ENCODE measurements around the genes MICA, APOM and CLIC1.

- RRBS, result no CpG with 5 or more reads among the region's 14 CpGs
These were observed 22.8 kb upstream of the HLA-B start for GRCh38 chr6:31379575-31380322.

DNA sequence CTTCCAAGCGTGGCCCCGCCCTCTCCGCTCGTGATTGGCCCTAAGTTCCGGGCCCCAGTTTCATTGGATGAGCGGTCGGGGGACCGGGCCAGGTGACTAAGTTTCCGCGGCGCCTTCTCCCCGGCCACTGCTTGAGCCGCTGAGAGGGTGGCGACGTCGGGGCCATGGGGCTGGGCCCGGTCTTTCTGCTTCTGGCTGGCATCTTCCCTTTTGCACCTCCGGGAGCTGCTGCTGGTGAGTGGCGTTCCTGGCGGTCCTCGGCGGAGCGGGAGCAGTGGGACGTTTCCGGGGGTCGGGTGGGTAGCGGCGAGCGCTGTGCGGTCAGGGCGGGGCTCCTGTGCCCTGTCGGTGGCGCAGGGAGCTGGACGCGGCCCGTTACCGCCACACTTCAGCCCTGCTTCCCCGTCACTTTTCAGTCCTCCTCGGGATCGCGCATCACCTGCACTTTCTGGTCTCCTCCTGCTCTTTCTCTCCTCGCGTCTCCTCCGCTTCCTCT is at the start of gene MICA:
MICA (plus strand) TSS at position 127 of the 496 bp plus-strand sequence.
- RRBS, result 3% methylated on average over 15 of the region's 44 CpGs

- RRBS, result 33% methylated on average over 7 of the region's 28 CpGs
These were observed 35.1 kb upstream of the MICB start for GRCh38 chr6:31462645-31463383.

GRCh38 chr6:31532077-31533057 is 3.6 kb downstream of the MCCD1 start:
- RRBS, result no CpG with 5 or more reads among the region's 13 CpGs

- RRBS, result no CpG with 5 or more reads among the region's 14 CpGs
These were observed 5.3 kb downstream of the MCCD1 start for GRCh38 chr6:31533956-31534647.

DNA sequence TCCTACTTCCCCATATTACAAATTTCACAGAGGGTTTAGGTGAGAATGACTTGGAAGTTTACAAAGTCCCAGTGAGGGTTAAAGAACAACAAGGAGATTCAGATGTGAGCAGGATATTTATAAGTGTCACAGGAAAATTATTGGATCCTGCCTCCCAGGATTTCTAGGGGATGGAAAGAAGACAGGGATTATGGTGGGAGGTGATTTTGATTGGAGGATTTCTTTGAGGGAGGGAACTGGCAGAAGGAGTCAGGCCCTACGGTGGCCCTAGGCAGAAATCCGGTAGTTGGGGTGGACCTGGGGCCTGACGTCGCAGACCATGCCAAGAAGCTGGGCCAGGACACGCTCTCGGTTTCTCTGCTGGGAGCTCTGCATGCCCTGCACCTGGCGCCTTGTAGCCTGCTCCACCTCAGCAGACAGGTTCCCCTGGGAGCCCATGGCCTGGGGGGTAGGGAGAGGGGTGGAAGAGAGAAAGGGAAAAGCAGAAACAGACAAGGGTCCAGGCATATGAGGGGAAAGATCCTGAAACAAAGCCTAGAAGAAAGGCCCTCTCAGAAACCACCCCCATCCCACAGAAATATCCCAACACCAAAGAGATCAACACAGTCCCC is 1.2 kb downstream of the ATP6V1G2 start:
- RRBS, result no CpG with 5 or more reads among the region's 7 CpGs

- RRBS, result no CpG with 5 or more reads among the region's 10 CpGs
These were observed 11.4 kb upstream of the LTA start for GRCh38 chr6:31560298-31561434.

DNA sequence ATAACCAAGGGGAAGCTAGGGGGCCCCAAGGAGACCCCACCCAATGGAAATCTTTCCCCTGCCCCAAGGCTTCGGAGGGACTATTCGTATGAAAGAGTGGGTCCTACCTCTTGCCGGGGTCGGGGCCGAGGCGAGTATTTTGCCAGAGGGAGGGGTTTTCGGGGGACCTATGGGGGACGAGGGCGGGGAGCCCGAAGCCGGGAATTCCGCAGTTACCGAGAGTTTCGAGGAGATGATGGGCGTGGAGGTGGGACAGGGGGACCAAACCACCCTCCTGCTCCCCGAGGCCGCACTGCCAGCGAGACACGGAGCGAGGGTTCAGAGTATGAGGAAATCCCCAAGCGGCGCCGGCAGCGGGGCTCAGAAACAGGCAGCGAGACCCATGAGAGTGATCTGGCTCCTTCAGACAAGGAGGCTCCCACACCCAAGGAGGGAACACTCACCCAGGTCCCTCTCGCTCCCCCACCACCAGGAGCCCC is 11.2 kb downstream of the PRRC2A start:
- RRBS, result no CpG with 5 or more reads among the region's 26 CpGs

GRCh38 chr6:31633611-31633927 is 13.1 kb downstream of the PRRC2A start:
- RRBS, result 93% methylated on average over 3 of the region's 7 CpGs

DNA sequence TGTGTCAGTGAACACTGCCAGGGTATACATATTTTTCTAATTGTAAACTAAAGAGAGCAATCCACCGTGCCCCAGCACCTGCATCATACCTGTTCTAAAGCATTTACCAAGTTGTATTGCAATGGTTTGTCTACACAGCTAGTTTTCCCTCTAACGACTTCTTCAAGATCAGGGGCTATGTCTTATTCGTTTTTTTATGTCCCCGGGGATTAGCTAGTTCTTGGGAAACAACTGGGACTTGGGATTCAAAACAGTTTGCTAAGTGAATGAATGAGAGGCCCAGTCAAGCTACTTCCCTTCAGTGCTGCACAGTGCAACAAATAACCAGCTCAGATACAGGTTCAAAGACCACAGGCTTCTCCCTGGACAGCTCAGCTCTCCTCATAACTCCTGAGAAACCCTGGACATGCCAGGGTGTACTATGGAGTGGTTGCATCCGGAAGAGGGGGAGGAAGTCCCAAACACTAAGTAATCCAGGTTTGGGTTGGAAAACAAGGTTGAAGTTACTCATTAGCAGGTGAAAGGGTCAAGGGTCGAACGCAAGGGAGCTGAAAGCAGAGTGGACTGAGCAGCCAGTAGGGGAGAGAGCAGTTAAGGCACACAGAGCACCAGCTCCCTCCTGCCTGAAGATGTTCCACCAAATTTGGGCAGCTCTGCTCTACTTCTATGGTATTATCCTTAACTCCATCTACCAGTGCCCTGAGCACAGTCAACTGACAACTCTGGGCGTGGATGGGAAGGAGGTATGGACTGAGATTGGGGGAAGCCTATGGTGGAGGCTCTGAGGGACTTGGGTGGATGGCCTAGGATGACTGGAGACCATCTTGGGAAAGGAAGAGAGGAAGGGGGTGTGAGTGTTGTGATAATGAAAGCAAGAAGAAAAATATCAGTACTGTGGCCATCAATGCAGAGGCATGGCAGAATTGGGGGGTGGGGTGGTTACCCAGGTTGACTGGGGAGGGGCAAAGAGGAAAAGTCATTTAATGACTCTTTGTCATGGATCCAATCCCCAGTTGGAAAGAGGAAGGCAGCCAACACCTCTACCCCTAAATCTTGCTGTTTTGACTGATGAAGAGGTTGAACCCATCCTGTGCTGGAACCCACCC is at the start of gene APOM:
APOM (plus strand) TSS at position 557 of the 1,106 bp plus-strand sequence.
- RRBS, result no CpG with 5 or more reads among the region's 8 CpGs

DNA sequence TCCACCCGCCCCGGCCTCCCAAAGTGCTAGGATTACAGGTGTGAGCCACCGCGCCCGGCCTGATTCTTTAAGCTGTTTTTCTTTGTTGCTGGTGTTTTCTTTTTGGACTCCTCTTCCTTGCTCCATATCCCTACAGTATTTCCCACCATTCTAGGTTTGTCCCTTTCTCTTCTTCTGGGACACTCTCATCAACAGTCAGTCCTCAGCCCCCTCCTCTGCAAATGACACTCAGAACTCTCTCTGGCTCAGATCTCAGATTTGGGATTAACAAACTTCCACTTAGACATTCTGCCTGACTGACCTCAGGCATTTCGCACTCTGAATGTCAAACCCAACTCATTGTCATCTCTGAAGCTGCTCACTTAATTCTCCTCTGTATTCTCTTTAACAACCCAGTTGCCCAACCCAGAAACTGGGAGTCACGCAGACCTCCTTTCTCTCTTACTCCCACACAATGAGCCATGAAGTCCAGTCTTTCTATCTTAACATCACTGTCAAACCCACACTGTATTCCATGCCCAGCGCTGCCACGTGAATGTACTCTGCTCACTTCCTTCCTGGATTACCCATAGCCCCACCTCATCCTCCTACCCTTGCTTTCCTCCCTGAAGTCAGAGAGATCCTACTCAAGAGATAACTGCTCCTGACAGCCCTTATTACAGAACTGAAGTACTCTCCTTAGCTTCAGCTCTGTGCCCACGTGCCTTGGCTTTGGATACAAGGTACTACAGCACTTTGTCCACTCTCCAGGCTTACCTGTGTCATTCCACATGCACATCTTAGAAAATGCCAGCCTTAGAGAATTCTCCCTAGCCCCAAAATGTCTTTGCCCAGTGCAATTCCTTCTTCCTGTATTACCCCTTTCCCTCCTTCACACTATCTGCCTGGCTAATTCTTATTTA is 2.6 kb downstream of the MPIG6B start:
- RRBS, result no CpG with 5 or more reads among the region's 10 CpGs

- RRBS, result 2% methylated on average over 6 of the region's 24 CpGs
These were observed at the start of gene CLIC1 for GRCh38 chr6:31736087-31736769. Gene CLIC1, minus strand, starts transcription at chr6:31736530.

DNA sequence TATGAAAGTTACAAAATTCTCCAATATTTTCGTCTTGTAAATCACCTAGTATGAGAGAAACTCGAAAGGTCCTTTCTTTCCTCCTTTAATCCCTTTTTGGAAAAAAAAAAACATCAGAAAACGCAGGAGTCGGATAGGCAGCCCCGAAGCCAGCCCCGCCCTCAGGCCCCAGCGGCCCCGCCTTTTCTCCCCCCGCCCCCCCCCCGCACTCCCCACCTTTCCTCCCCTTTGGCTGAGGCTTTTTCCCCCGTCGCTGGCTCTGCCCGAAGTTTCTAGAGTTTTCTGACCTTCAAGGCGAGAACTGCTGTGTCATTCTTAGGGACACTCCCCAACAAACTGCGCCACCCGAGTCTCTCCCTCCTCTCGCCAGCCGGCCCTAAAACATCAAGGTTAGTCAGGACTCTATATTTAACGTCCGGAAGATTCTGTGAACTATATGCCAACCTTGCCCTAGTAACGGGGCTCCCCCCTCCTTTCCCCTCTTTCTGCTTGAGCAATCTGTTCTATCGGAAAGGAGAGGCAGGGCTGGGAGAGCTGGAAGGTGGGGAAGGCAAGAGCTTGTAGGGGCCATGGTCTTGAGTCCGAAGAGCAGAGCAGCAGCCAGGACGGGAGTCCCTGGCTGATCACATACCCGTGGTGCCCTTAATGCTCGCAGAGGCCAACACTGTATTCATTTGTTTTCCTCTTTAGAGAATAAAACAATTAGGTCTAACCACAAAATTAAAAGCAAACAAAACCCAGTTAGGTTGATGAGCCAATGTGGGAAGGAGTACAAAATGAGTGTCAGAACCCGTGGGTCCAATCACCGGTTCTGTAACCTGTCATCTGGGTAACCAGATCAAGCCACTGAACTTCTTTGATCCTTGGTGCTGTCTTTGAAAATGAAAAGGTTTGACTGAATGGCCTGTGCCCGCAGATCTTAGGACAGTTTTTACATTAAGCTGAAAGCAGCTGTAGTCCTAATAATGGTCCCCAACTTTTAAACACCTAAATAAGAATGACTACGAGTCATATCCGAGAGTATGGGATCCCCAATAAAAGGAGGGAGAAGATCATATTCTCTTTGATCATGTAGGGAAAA is 5.3 kb upstream of the HSPA1B start:
- RRBS, result no CpG with 5 or more reads among the region's 31 CpGs

- RRBS, result no CpG with 5 or more reads among the region's 18 CpGs
These were observed 428 bp upstream of the ZBTB12 start for GRCh38 chr6:31902398-31902629.

GRCh38 chr6:31902630-31903019 is 739 bp upstream of the ZBTB12 start:
- RRBS, result no CpG with 5 or more reads among the region's 10 CpGs

DNA sequence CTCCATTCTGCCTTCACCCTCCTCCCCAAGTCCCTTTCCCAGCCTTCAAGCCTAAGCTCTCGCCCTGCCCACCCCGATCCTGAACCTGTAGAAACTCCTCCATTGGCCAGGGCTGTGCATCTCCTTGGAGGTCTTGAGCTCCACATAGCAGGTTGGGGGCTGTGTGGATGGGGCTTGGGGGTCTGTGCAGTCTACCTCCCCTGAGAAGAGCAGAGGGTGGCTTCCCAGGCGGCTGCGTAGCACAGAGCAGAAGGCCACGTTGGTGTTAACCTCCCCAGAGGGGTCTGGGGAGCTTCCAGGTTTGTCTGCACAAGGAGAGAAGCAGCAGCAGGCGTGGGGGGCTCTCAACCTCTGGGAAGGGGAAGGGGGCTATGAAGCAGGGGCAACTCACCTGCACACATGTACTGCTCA is 1.4 kb downstream of the DXO start:
- RRBS, result no CpG with 5 or more reads among the region's 6 CpGs

- RRBS, result no CpG with 5 or more reads among the region's 6 CpGs
These were observed 15.9 kb downstream of the TNXB start for GRCh38 chr6:32093143-32093709.

- RRBS, result no CpG with 5 or more reads among the region's 4 CpGs
These were observed 333 bp downstream of the TNXB start for GRCh38 chr6:32108858-32109152.

- RRBS, result no CpG with 5 or more reads among the region's 8 CpGs
These were observed 7.9 kb upstream of the TNXB start for GRCh38 chr6:32116982-32117546.